SP-49 (cell line): ENCODE measurements around the gene STT3B.

GRCh38 chr3:30614192-30614828 is 7.9 kb downstream of the TGFBR2 start:
- PRO-cap, result no peak

- PRO-cap, result no peak
Observed at GRCh38 chr3:30616996-30617440, 10.6 kb downstream of the TGFBR2 start.

- PRO-cap, result no peak
Observed at GRCh38 chr3:30617441-30617896, 11.1 kb downstream of the TGFBR2 start.

DNA sequence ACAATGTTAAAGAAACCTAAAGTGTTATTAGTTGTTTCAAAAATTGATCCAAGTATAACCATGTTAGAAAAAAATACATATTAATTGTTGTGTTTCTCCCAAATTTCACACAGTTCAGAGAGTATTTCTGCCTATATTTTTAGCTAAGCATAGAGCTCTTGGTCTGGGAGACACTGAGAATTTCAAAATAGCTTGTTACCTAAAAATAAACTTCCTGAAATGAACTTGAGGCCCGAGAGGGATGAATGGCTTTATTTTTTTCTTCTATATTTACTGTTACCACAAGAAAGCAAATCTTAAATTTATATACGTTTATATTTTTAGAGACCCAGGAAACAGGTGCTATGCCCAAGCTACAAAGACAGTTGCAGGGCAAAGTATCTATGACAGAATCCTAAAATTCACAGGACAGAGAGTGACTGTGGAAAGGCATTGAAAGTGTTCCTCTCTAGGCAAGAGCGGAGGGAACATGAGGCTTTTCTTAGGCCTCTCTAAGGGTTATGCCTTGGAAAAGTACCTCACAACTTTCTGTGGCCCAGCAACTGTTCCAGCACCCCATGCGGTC is 36.4 kb downstream of the TGFBR2 start:
- PRO-cap, result no peak

DNA sequence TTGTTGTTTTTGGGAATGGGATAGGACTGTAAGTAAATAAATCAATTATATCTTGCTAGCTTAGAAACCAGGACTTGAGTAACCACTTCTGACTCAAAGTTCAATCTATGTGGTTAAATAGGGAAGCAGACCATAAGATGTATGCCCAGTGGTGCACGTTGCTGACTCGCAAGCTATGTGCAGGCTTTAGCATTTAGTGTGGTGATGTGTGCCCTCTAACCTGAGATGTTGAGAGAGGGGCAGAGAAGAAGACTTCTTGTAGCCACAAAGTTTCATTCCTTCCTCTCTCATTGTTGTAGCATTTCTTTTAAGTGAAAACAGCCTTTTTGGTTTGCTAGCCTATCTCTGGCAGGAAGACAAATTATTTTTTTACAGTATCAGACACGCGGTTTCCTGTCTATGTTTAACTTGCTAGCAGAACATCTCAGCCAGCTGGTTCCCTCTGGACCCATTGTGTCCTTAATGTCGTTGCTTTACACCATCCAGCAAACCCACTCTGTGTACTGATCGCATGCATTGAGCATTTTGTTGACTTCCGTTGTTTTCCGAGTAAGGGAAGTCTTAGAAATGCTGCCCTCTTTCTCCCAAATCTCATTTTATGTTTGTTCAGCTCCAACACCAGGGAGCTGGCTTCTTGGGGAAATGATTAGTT is 52.1 kb downstream of the TGFBR2 start:
- PRO-cap, result no peak

- PRO-cap, result no peak
Observed at GRCh38 chr3:30681367-30682485, 75.3 kb downstream of the TGFBR2 start.

DNA sequence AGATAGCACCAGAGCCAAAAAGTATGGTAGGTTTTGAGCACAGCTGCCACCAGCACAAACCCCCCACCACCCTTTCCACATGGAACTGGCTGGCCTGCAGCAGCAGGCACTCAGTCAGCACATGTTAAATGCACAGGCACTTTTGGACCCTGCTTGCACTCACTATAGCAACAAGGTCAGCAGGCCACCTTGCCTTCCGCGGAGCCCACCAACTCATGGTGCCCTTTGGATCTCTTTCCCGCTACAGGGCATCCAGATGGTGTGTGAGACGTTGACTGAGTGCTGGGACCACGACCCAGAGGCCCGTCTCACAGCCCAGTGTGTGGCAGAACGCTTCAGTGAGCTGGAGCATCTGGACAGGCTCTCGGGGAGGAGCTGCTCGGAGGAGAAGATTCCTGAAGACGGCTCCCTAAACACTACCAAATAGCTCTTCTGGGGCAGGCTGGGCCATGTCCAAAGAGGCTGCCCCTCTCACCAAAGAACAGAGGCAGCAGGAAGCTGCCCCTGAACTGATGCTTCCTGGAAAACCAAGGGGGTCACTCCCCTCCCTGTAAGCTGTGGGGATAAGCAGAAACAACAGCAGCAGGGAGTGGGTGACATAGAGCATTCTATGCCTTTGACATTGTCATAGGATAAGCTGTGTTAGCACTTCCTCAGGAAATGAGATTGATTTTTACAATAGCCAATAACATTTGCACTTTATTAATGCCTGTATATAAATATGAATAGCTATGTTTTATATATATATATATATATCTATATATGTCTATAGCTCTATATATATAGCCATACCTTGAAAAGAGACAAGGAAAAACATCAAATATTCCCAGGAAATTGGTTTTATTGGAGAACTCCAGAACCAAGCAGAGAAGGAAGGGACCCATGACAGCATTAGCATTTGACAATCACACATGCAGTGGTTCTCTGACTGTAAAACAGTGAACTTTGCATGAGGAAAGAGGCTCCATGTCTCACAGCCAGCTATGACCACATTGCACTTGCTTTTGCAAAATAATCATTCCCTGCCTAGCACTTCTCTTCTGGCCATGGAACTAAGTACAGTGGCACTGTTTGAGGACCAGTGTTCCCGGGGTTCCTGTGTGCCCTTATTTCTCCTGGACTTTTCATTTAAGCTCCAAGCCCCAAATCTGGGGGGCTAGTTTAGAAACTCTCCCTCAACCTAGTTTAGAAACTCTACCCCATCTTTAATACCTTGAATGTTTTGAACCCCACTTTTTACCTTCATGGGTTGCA is 85.2 kb downstream of the TGFBR2 start:
- PRO-cap, result no peak

DNA sequence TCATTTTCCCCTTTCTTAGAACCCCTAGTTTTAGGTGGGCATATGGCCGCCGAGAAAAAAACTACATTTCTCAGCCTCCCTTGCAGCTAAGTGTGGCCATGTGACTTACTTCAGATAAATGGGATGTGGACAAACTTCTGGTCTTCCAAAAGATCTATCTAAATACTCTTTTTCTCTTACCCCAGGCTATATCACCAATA is 53.0 kb upstream of the STT3B start:
- PRO-cap, result no peak

- PRO-cap, result bidirectional peak, plus-strand start at chr3:31532638, minus-strand start at chr3:31532333; bidirectional peak, plus-strand start at chr3:31532945, minus-strand start at chr3:31532843; bidirectional peak, plus-strand start at chr3:31533527, minus-strand start at chr3:31533234
Observed at GRCh38 chr3:31532493-31533502, at the start of gene STT3B. Gene STT3B (plus strand): TSS chr3:31532925.

DNA sequence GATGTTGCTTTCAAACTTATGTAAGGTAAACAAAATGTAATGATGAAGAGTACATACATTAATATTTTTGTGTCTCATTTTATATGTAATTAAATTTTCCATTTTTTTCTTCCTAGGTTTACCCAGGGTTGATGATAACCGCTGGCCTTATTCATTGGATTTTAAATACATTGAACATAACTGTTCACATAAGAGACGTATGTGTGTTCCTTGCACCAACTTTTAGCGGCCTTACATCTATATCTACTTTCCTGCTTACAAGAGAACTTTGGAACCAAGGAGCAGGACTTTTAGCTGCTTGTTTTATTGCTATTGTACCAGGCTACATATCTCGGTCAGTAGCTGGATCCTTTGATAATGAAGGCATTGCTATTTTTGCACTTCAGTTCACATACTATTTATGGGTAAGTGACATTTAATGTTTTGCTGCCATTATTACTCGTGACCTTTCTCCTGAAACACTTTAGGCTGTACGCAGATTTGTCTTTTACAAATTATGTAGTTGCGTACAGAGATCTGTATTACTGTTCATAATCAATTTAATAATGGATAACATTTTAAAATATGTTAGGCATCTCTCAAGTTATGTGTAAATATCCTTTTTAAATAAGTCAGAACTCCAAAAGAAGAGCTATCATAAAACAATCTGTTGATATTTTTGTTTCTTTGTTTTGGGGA is 47.1 kb downstream of the STT3B start:
- PRO-cap, result no peak

DNA sequence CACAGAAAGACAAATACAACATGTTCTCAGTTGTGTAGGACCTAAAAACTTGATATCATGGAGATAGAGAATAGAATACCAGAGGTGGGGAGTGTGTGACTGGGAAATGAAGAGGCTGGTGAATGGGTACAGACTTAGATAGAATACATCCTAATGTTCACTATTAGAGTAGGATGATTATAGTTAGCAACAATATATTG is 121.8 kb downstream of the STT3B start:
- PRO-cap, result no peak

- PRO-cap, result no peak
Observed at GRCh38 chr3:32153390-32153958, 47.1 kb downstream of the GPD1L start.

GRCh38 chr3:32213385-32213739 is 25.1 kb upstream of the CMTM8 start:
- PRO-cap, result no peak

- PRO-cap, result no peak
Observed at GRCh38 chr3:32239212-32240046, 949 bp downstream of the CMTM8 start.

GRCh38 chr3:32380105-32380396 is 11.6 kb upstream of the CMTM7 start:
- PRO-cap, result no peak

DNA sequence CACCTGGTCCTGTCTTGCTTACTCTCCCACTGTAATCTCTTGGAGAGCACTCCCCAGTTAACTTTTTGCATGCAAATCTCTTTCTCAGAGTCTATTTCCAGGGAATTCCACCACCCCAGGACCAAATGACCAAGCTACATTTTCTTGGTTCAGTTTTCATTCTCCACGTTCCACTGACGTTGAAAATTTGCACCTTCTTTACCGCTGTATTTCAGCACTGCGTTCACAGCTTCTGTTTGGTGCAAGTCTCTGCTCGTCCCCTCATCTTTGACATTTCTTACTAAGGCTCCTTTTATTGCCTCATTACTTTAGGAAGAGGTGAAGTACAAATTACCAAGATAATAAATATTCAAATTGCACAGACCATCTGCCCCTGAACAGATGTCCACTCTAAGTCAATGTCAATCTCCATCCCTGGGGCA is 22.5 kb downstream of the CMTM7 start:
- PRO-cap, result no peak

DNA sequence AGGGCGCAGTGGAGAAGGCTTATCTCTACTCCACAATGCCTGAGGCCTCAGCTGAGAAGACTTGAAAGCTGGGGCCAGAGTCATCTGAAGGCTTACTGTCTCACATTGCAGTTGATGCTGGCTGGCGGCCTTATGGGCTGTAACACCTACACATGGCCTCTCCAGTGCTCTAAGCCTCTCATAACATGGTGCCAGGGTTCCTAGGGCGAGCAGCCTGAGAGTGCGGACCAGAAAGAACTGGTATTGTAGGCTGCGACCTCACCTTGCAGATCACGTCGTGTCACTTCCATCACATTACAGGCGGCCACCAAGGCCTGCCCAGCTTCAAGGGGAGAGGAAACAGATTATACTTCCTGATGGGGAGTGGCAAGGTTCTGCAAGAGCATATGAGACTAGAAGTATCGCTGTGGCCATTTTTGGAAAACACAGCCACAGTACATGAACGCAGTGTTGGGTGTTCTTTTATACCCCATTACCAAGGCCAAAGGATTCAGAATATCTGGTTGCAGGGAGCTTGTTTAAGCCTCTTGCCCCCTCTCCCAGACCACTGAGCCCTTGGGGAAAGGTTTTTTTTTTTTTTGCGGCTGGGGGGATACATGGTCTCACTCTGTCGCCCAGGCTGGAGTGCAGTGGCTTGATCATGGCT is 32.5 kb downstream of the CMTM7 start:
- PRO-cap, result no peak

- PRO-cap, result no peak
Observed at GRCh38 chr3:32455999-32456627, 46.5 kb downstream of the CMTM6 start.

GRCh38 chr3:32457856-32458625 is 44.6 kb downstream of the CMTM6 start:
- PRO-cap, result no peak

- PRO-cap, result unidirectional peak, plus-strand start at chr3:32484677
Observed at GRCh38 chr3:32484306-32485034, 18.2 kb downstream of the CMTM6 start.